Bile duct (tissue), 1 donor: ENCODE measurements around the genes TMEM37 and PTPN4.

- PRO-cap: no peak
Measured at GRCh38 chr2:118087036-118087503, 1.2 kb upstream of the INSIG2 start.

- PRO-cap: no peak
Measured at GRCh38 chr2:118223966-118224954, 136.0 kb downstream of the INSIG2 start.

- PRO-cap: no peak
Measured at GRCh38 chr2:118902702-118903186, 39.2 kb upstream of the MARCO start.

GRCh38 chr2:118973348-118973941 lies 31.5 kb downstream of the MARCO start:
- PRO-cap: no peak

GRCh38 chr2:119213705-119214110 lies 9.9 kb upstream of the STEAP3 start:
- PRO-cap: no peak

- PRO-cap: no peak
Measured at GRCh38 chr2:119305830-119307050, 60.4 kb downstream of the C2orf76 start.

DNA sequence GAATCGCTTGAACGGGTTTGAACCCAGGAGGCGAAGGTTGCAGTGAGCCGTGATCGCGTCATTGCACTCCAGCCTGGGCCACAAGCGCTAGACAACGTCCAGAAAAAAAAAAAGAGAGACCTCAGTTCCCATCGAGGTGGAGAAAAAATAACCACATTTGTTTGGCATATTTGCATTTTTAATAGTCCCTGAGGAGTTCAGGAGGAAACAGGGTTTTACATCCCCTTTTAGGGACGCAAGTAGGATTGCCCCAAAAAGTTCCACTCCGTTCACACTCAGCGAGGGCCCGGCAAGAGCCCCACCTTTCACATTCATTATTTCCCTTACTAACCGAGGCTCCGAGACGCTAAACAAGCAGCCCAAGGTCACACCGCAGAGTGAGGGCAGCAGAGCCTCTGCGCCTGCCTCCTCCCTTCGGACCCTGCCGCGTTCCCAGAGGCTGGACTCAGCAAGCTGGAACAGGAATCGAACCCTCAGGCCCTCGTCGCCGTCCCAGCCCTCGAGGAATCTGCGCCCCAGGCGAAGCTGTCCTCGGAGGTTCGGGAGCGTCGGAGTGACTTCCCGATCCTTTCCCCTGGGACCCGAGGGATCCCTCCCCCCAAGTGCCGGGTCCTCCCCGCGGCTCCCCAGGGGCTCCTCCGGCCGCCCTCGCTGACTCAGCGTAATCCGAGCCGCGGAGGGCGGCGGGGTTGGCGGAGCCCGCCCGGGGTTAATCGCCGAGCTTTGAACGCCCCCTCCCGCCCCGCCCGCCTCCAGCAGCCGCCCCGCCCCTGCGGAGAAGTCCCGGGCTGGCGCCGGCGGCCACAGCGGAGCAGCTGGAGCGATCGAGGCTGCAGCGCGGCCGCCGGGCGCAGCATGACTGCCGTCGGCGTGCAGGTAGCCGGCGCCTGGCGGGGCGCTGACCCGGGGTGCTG lies at the start of gene TMEM37:
Gene TMEM37, plus strand, starts transcription at position 806 of the 914 bp plus-strand sequence.
- PRO-cap: bidirectional peak, plus-strand start at position 814 of the sequence, minus-strand start at position 663 of the sequence

DNA sequence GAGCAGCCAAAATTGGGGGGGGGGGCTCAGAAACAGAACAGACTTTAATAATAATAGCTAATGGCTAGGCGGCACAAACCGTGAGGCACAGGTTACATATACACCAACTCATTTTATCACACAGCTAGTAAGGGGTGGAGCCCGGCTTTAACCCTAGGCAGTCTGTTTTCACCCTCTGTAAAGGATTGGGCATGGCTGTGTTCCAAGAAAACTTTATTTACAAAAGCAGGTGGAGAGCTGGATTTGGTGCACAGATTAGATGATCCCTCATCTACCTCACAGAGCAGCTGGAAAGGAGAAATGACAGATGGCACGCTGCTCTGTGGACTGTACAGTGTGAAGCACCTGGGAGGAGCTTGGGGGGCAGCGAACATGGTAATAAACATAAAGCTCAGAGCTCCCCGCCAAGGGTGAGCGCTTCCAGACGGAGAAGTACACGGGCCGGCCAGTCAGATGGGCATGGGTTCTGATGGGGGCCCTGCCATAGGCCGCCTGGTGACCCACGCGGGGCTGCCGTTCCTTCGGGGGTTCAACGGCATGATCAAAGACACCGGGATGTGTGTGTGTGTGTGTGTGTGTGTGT lies 952 bp upstream of the TMEM177 start:
- PRO-cap: no peak

DNA sequence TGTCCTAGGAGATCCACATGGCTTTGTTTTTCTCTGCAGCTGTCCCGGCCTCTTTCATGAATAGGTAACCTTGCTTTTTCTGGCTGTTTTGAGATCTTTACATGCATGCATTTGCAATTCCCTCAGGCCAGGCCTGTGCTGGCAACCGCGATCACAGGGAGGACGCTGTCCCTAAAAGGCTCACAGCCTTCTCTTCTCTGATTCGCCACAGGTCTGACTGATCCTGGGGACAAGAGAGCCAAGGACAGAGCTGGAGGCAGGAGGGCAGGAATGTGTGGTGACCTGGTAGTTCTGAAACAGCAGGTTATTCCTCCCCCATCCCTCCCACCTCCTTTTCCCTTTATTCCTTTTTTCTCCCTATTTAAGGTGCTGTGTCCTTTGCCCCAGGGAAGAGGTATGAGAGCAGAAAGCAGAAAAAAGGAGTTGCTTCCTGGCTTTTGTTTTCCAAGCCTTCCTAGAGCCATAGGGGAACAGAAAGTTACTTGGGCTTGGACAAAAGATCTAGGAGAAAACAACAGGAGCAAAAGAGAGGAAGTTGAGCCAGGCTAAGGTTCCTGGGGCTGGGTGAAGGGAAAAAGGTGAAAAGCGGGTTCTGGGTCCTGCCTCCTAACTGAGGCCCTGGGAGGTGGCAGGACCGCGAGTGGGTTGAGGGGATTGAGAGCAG lies 21.9 kb downstream of the TMEM177 start:
- PRO-cap: no peak

- PRO-cap: bidirectional peak, plus-strand start at chr2:119759911, minus-strand start at chr2:119759656
Measured at GRCh38 chr2:119759247-119760616, at the start of gene PTPN4. Gene PTPN4, plus strand, starts transcription at chr2:119759922.

DNA sequence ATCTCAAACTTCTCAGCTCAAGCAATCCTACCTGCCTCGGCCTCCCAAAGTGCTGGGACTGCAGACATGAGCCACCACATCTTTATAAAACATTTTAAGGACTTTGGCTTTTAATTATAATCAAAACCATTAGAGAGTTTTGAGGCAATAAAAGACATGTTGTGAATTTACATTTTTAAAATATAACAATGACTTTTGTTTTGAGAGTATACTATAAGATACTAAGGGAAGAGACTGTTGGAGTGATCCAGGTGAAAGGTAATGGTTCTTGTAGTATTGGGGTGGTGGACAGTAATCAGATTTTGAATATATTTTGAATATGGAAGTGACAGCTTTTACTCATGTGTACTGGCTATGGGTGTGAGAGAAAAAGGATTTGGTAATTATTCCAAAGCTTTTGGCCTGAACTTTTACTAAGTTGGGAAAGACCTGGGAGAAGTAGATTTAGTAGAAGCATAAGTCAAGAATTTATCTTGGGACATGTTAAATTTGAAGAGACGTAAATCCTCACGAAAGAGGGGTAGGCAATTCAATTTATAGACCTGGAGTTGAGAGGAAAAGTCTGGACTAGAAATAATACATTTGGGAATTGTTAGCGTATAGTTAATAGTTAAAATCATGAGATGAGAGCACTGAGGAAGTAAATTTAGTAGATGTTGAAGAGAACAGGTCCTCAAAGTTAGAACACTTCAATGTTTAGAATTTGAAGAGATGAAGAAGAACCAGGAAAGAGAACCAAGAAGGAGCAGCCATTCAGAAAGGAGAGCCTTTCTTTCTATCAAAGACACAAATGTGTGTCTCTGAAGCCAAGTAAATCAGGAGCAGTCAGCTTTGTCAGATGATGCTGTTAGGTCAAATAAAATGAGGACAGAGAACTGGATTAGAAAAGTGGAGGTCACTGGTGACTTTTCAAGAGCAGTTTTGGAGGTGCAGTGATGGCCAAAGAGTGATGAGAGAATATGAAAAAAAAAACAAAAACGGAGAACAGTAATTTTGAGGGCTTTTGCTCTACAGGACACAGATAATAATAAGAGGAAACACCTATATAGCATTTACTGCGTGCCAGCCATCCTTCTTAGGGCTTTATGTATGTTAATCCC lies 119.6 kb upstream of the EPB41L5 start:
- PRO-cap: no peak

DNA sequence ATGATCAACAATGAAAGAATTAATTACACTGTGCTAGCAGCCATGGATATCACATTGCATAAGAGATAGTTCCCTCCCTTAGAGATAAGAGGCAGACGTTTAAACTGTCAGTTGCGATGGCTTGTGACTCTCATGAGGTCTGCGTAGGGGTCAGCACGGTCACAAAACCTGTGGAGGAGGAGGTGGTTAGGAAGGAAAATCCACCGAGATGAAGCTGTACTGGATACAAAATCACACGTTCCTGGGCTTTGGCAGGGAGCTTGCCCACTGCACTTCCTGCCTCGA lies 751 bp upstream of the RALB start:
- PRO-cap: no peak

- PRO-cap: unidirectional peak, plus-strand start at chr2:120313432
Measured at GRCh38 chr2:120312707-120313564, 33.0 kb upstream of the INHBB start.

DNA sequence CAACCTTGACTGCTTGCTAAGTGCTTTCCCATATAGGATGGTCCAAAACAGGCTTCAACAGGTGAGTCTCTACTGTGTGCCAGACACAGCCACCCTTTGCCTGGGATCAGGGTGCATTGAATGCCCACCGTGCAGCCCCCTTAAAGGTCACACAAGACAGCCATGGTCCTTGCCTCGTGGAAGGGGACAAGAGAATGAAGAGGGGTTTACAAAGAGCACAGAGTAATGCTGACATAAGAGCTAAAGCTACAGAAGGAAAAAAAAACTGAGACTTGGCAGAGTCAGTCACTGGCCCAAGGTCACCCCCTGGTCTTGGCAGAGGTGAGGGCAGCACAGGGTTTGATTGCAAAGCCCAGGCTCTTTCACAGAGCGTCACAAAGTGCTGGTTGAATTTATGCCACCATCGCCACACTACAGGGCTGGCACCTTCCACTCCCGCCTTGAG lies 190.1 kb downstream of the INHBB start:
- PRO-cap: no peak

DNA sequence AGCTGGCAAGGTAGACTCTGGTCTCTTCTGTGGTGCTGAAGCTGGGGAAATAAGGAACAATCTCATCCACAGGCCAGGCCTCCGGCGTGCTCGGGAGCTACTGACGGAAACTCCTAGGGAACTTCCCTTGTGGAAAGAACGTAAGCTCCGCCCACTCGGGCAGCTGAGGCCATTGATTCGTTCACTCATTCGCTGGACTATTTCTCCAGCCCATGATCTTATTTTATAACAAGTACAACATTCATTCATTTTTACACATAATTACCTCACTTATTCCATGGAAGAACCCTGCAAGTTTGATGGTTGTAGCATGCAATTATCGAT lies 182.4 kb upstream of the GLI2 start:
- PRO-cap: unidirectional peak, minus-strand start at position 102 of the sequence

DNA sequence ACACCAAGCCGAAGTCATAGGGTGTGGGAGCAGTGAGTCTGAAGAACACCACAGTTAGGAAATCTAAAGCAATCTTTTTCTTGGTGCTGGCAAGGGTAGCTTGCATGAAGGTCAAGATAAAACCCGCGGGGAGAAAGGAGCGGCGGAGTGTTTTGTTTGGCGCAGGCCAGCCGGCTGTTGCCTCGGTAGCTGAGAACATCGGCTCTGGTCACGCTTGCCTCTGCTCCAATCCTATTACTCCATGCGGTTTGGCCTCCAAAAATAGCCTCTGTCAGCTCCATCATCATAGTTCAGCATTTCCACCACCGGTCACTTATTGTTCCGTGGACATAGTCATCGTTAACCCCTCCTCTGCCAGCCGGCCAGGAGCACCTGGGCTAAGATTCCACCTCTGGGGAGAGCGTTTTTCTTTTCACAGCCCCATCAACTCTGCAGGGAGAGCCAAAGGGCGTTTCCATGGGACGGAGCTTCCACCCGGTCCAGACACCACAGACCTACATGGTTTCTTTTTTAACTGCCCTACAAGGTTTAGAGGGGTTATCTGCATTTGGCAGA lies 169.0 kb upstream of the GLI2 start:
- PRO-cap: no peak

DNA sequence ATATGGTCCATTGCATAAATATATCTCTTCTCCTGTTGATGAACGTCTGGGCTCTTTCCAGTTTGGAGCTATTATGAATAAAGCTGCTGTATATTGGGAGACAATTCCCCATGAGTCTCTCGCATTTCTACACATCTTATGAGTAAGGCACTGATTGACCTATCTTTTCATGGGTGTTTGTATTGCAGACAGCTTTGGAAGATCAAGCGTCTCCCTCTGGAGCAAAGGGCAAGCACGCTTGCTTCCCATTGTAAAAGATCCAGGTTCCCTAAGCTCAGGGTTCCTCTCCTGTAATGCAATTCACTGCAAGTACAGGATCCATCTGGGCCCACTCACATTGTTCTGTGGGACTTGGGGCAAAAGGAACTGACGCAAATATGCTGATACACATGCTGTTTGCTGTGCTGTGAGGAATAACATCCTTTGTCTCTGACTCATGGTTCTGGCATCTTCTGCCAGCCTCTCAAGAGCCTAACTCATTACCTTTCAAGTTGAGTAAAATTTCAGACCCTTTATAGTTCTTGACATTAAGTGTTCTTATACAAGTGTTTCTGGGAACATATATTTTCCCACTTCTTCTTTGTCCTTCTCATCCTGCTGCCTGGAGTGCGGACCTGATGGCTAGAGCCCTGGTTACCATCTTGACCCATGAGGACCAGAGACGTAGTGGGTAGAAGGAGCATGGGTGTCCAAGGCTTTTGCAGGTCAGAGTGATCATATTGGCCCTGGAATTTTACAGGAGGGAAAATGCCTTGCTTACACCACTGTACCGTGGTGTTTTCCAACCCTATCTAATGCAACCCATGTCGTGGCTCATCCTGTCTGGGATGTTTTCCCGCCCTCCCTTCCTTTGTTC lies 145.8 kb upstream of the GLI2 start:
- PRO-cap: no peak

GRCh38 chr2:120654279-120655049 lies 81.2 kb upstream of the GLI2 start:
- PRO-cap: no peak

- PRO-cap: no peak
Measured at GRCh38 chr2:120740782-120741238, 5.1 kb downstream of the GLI2 start.

- PRO-cap: no peak
Measured at GRCh38 chr2:120904526-120904976, 168.9 kb downstream of the GLI2 start.